K562 (cell line): ENCODE measurements around a stretch of chr17.

GRCh38 chr17:27491553-27492460, 35.6 kb downstream of the KSR1 start:
- RAMPAGE, long total RNA, result no peak
- RRBS, result no CpG with 5 or more reads among the region's 16 CpGs
PRO-cap:
- standard, result bidirectional peak, plus-strand start at chr17:27492231, minus-strand start at chr17:27492021
- CoPRO, capped RNA only, 2 experiments, result no peak in any of the 2 experiments
- CoPRO, capped and uncapped RNA, 2 experiments, result no peak in any of the 2 experiments
- CoPRO, uncapped RNA only, 2 experiments, result no peak in any of the 2 experiments
CAGE:
- cytosol, long polyA plus RNA, result no peak
- long polyA plus RNA, result no peak
- nucleolus, long total RNA, result no peak
- nucleus, long polyA plus RNA, result no peak

GRCh38 chr17:27538332-27538877, 82.2 kb downstream of the KSR1 start:
- RAMPAGE, long total RNA, result no peak
- RRBS, result no CpG with 5 or more reads among the region's 8 CpGs
PRO-cap:
- standard, result no peak
- CoPRO, capped RNA only, 2 experiments, result no peak in any of the 2 experiments
- CoPRO, capped and uncapped RNA, 2 experiments, result no peak in any of the 2 experiments
- CoPRO, uncapped RNA only, 2 experiments, result no peak in any of the 2 experiments
CAGE:
- cytosol, long polyA plus RNA, result no peak
- long polyA plus RNA, result no peak
- nucleolus, long total RNA, result no peak
- nucleus, long polyA plus RNA, result no peak

DNA sequence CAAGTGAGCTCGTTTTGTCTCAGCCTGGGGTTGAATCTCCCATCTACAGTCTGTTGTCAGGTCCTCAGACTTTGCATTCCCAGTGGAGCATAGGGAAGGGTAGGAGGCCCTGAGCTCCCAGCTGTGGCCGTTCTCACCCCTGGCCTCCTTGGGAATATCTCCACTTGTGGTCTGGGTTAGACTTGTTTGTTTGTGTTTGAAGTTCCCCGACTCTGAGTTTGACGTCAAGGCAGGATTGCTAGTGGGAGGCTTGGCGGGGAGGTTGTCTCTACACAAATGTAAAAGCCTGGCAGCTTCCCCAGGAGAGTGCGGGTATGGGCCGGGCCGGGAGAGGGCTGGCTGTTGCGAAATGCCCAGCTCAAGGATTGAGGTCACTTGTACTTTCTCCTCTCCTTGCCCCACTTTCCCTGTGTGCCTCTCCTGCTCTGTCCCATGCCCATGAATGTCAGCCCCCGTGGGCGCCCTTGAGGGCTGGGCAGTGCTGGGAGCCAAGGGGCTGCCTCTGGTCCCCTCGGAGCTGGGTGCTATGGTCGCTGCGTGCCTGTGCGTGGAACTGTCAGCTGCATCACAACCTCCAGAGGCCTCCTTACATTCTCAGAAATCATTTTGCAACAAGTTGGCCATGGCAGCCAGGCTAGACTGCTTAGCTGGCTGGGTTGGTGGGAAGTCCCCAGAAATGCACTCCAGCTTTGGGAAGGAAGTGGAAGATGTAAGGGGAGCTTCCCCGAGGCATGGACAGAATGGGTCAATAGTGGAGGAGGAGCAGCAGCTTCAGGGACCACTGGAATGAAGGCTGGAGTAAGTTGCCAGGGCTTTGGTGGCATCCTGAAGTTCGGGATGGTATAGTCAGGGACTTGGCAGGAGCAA, 84.3 kb downstream of the KSR1 start:
- RAMPAGE, long total RNA, result no peak
- RRBS, result no CpG with 5 or more reads among the region's 17 CpGs
PRO-cap:
- standard, result no peak
- CoPRO, capped RNA only, 2 experiments, result no peak in any of the 2 experiments
- CoPRO, capped and uncapped RNA, 2 experiments, result no peak in any of the 2 experiments
- CoPRO, uncapped RNA only, 2 experiments, result no peak in any of the 2 experiments
CAGE:
- cytosol, long polyA plus RNA, result no peak
- long polyA plus RNA, result no peak
- nucleolus, long total RNA, result no peak
- nucleus, long polyA plus RNA, result no peak

DNA sequence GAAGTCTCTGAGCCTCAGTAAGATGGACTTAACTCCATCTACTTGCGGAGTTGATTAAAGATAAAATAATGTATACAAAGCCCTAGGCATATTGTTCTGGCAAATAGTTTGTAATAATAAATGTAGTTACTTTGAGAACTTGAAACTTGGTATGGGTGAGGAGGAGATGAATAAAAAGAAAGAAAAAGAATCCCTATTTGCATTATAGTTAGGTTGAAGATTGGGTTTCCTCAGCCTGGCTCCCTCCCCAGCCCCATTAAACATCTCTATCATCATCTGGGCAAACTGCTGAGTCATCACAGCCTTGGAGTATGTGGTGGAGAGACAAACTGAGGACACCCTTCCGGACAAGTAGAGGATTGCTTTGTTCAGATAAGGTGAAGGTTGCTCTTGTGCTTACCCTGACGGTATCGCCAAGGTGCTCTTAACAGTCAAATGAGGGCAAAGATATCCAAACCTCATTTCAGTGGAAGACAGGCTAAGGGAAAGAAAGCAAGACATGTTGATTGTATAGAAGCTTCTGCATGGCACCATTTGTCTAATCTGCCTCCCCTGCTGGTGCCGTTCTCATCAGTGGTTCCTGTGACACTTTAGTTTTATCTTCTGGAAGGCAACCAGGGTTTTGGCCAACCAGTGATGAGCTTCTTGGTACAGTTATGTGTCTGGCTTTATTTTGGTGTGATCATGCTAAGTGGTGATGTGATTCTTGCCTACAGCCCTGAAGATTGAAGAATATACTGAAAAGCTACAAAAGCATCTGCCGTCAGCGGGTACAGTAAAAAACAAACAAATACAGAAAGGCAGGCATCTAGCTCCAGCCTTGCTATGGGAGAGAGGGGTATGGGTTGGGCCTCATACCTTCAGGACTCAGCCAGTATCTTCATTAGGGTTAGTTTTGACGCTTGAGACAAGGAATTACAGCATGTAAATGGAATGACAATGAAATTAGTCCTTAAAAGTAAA, 56.9 kb upstream of the LGALS9 start:
- RAMPAGE, long total RNA, result no peak
- RRBS, result no CpG with 5 or more reads among the region's 8 CpGs
PRO-cap:
- standard, result bidirectional peak, plus-strand start at position 461 of the sequence, minus-strand start at position 258 of the sequence; bidirectional peak, plus-strand start at position 688 of the sequence, minus-strand start at position 545 of the sequence
- CoPRO, capped RNA only, 2 experiments, result peak in 2 of 2 experiments; most common plus-strand start position 354 of the sequence (in 1); most common minus-strand start position 186 of the sequence (in 1)
- CoPRO, capped and uncapped RNA, 2 experiments, result peak in 1 of 2 experiments; most common plus-strand start position 462 of the sequence (in 1); most common minus-strand start position 258 of the sequence (in 1)
- CoPRO, uncapped RNA only, 2 experiments, result peak in 2 of 2 experiments; most common plus-strand start position 461 of the sequence (in 1); most common minus-strand start position 240 of the sequence (in 1)
CAGE:
- cytosol, long polyA plus RNA, result no peak
- long polyA plus RNA, result no peak
- nucleolus, long total RNA, result no peak
- nucleus, long polyA plus RNA, result no peak

DNA sequence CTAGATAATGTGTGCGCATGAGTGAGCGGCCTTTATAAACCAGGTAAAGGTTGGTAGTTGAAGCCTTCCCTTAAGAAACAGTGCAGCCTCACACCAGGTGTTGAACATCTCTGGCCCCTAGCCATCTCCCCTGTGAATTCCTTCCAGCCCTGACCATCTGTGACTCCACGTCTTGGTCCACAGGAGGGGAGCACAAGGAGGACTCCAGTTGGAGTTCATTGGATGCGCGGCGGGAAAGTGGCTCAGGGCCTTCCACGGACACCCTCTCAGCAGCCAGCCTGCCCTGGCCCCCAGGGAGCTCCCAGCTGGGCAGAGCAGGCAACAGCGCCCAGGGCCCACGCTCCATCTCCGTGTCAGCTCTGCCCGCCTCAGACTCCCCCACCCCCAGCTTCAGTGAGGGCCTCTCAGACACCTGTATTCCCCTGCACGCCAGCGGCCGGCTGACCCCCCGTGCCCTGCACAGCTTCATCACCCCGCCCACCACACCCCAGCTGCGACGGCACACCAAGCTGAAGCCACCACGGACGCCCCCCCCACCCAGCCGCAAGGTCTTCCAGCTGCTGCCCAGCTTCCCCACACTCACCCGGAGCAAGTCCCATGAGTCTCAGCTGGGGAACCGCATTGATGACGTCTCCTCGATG, 48.4 kb upstream of the LGALS9 start:
- RAMPAGE, long total RNA, result no peak
- RRBS, result no CpG with 5 or more reads among the region's 25 CpGs
PRO-cap:
- standard, result no peak
- CoPRO, capped RNA only, 2 experiments, result no peak in any of the 2 experiments
- CoPRO, capped and uncapped RNA, 2 experiments, result no peak in any of the 2 experiments
- CoPRO, uncapped RNA only, 2 experiments, result no peak in any of the 2 experiments
CAGE:
- cytosol, long polyA plus RNA, result no peak
- long polyA plus RNA, result no peak
- nucleolus, long total RNA, result no peak
- nucleus, long polyA plus RNA, result no peak

GRCh38 chr17:27632809-27633269, 1.9 kb downstream of the LGALS9 start:
- RAMPAGE, long total RNA, result no peak
- RRBS, result no CpG with 5 or more reads among the region's 10 CpGs
PRO-cap:
- standard, result no peak
- CoPRO, capped RNA only, 2 experiments, result no peak in any of the 2 experiments
- CoPRO, capped and uncapped RNA, 2 experiments, result no peak in any of the 2 experiments
- CoPRO, uncapped RNA only, 2 experiments, result no peak in any of the 2 experiments
CAGE:
- cytosol, long polyA plus RNA, result no peak
- long polyA plus RNA, result no peak
- nucleolus, long total RNA, result no peak
- nucleus, long polyA plus RNA, result no peak

GRCh38 chr17:27654615-27654945, 23.6 kb downstream of the LGALS9 start:
- RAMPAGE, long total RNA, result no peak
- RRBS, result 2% methylated on average over 6 of the region's 15 CpGs
PRO-cap:
- standard, result unidirectional peak, minus-strand start at chr17:27654765
- CoPRO, capped RNA only, 2 experiments, result peak in 1 of 2 experiments; most common minus-strand start chr17:27654765 (in 1)
- CoPRO, capped and uncapped RNA, 2 experiments, result no peak in any of the 2 experiments
- CoPRO, uncapped RNA only, 2 experiments, result no peak in any of the 2 experiments
CAGE:
- cytosol, long polyA plus RNA, result no peak
- long polyA plus RNA, result no peak
- nucleolus, long total RNA, result no peak
- nucleus, long polyA plus RNA, result no peak

DNA sequence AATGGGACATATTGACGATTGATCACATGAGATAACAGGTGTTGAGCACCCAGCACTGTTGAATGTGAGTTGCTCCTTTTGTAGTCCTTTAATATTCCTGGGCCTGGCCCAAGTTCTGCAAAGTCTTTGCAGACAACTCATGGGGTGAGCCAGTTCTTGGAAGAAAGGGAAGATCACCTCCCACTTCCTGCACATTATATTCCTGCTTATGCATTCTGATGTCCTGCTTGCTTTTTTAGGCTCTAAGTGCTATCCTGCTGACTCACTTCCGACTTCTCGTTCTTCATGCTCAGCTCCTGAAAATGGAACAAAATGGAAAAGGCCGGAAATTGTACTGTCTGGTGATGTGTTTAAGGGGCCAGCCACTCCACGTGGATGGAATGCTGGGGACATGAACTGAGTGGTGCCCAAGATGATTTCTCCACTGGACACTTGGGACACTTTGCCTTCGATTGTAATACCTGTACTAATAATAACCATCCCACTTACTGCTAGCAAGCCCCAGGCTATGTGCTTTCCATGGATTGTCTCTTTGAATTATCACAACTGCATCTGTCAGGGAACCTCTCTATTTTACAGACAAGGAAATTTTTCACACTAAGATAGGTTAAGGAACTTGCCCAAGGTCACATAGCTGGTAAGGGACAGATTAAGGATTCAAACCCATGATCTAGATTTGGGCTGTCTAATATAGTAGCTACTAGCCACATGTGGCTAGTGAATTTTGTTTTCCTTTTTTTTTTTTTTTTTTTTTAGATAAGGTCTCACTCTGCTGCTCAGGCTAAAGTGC, 8.1 kb upstream of the NLK start:
- RAMPAGE, long total RNA, result no peak
- RRBS, result no CpG with 5 or more reads among the region's 6 CpGs
PRO-cap:
- standard, result bidirectional peak, plus-strand start at position 265 of the sequence, minus-strand start at position 96 of the sequence
- CoPRO, capped RNA only, 2 experiments, result peak in 2 of 2 experiments; most common plus-strand start position 265 of the sequence (in 2); most common minus-strand start position 96 of the sequence (in 1)
- CoPRO, capped and uncapped RNA, 2 experiments, result no peak in any of the 2 experiments
- CoPRO, uncapped RNA only, 2 experiments, result no peak in any of the 2 experiments
CAGE:
- cytosol, long polyA plus RNA, result no peak
- long polyA plus RNA, result no peak
- nucleolus, long total RNA, result no peak
- nucleus, long polyA plus RNA, result no peak

GRCh38 chr17:28065671-28066074, 23.2 kb downstream of the NLK start:
- RAMPAGE, long total RNA, result no peak
- RRBS, result no CpG with 5 or more reads among the region's 2 CpGs
PRO-cap:
- standard, result no peak
- CoPRO, capped RNA only, 2 experiments, result no peak in any of the 2 experiments
- CoPRO, capped and uncapped RNA, 2 experiments, result no peak in any of the 2 experiments
- CoPRO, uncapped RNA only, 2 experiments, result no peak in any of the 2 experiments
CAGE:
- cytosol, long polyA plus RNA, result no peak
- long polyA plus RNA, result no peak
- nucleolus, long total RNA, result no peak
- nucleus, long polyA plus RNA, result no peak

DNA sequence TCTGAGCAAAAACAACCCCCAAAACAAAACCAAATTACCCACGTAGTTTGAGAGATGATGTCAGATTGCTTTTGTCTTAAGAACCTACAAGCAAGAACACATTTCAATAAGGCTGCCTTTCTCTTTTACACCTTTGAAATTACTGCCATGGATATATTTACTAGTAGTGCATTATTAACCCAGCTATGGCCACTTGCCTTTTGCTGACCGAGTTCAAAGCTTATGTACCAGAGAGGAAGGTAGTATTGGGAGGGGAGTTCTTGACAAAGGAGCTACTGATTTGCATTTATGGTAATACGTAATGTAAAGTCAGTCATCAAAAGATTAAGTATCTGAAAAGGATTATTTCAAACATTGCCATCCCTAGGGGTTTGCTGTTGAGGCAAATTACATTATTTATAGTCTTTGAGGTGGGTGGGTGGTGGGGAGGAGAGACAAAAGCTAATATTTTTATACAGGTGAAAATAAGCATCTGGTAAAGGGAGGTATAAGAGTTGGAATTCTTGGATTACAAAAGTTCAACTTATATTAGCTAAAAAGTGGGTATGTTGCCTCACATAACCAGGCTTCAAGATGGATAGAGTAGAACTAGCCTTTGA, 51.9 kb downstream of the NLK start:
- RAMPAGE, long total RNA, result no peak
- RRBS, result no CpG with 5 or more reads among the region's 3 CpGs
PRO-cap:
- standard, result no peak
- CoPRO, capped RNA only, 2 experiments, result peak in 2 of 2 experiments; most common plus-strand start position 341 of the sequence (in 1); most common minus-strand start position 56 of the sequence (in 2)
- CoPRO, capped and uncapped RNA, 2 experiments, result peak in 1 of 2 experiments; most common plus-strand start position 94 of the sequence (in 1); most common minus-strand start position 56 of the sequence (in 1)
- CoPRO, uncapped RNA only, 2 experiments, result no peak in any of the 2 experiments
CAGE:
- cytosol, long polyA plus RNA, result no peak
- long polyA plus RNA, result no peak
- nucleolus, long total RNA, result no peak
- nucleus, long polyA plus RNA, result no peak

DNA sequence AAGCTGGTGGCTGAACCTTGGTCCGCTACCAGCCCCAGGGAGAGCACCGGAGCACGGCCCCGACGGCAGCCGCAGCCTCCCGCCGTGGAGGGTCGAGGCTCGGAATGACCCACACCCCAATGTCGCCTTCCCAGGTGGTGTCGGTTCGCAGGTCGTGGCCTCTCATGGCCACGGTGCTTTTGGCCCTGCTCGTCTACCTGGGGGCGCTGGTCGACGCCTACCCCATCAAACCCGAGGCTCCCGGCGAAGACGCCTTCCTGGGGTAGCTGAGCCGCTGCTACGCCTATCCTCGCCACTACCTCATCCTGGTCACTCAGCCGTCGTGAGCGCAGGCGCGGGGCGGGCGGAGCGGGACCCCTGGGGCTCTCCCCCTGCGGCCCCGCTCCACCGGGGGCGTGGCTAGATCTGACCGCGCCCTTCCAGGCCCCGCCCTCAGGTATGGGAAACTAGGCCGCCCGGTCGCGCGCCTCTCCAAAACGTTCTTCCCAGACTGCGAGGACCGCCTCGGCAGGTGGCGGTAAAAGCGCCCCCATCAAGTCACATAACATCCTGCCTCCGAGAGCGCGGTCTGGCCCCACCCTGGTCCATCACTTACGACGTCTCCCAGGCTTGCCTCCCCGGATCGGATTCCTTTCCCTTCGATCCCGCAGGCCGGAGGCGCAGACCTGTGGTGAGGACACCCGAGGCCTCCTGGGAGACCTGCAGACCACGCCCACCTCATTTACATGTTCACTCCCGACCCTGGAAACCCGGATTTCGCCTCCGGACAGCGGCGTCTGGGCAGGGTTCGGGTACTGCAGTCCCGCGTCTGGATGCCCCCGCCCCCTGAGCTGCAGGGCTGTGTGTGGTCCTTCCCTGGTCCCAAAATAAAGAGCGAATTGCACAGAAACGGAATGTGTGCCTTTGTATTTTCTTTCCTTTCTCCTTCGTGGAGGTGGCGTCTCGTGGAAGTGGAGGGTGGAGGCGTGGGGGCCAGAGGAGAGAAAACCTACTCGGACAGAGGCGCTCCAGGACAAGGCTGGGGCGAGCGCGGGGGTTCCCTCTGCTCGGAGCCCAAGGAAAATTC, 91.5 kb upstream of the TMEM97 start:
- RAMPAGE, long total RNA, result no peak
- RRBS, result 87% methylated on average over 12 of the region's 87 CpGs
PRO-cap:
- standard, result no peak
- CoPRO, capped RNA only, 2 experiments, result no peak in any of the 2 experiments
- CoPRO, capped and uncapped RNA, 2 experiments, result no peak in any of the 2 experiments
- CoPRO, uncapped RNA only, 2 experiments, result no peak in any of the 2 experiments
CAGE:
- cytosol, long polyA plus RNA, result no peak
- long polyA plus RNA, result no peak
- nucleolus, long total RNA, result no peak
- nucleus, long polyA plus RNA, result no peak

DNA sequence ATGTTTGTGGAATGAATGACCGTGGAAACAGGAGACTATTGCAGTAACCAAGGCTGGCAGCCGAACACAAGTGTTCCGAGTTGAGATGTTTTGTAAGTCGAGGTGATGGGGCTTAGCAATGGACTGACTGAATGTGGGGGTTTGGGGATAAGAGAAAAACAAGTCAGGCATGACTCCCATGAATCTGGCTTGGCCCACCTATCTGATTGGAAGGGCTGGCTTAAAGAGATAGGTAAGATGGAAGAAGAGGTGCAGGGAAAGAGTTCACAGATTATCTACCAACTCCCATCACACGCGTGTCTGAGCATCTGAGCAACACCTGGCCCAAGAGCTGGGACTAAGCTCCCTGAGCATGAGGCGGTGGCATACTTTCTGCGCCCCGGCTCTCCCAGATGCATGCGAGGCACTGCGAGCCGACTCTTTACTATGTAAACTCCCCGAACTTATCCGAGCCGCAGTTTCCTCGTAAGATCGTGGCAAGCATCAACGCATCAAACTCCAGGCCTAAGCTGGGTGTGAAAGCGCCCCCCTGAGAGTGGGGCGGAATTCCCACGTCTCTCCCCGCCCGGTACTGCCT, 496 bp downstream of the IFT20 start:
- RAMPAGE, long total RNA, result no peak
- RRBS, result 7% methylated on average over 1 of the region's 23 CpGs
PRO-cap:
- standard, result no peak
- CoPRO, capped RNA only, 2 experiments, result no peak in any of the 2 experiments
- CoPRO, capped and uncapped RNA, 2 experiments, result no peak in any of the 2 experiments
- CoPRO, uncapped RNA only, 2 experiments, result no peak in any of the 2 experiments
CAGE:
- cytosol, long polyA plus RNA, result no peak
- long polyA plus RNA, result no peak
- nucleolus, long total RNA, result no peak
- nucleus, long polyA plus RNA, result no peak

- RAMPAGE, long total RNA, result no peak
- RRBS, result no CpG with 5 or more reads among the region's 23 CpGs
PRO-cap:
- standard, result no peak
- CoPRO, capped RNA only, 2 experiments, result no peak in any of the 2 experiments
- CoPRO, capped and uncapped RNA, 2 experiments, result no peak in any of the 2 experiments
- CoPRO, uncapped RNA only, 2 experiments, result no peak in any of the 2 experiments
CAGE:
- cytosol, long polyA plus RNA, result no peak
- long polyA plus RNA, result no peak
- nucleolus, long total RNA, result no peak
- nucleus, long polyA plus RNA, result no peak
These were observed 8.9 kb downstream of the TNFAIP1 start for GRCh38 chr17:28344341-28344901.

- RAMPAGE, long total RNA, result no peak
- RRBS, result no CpG with 5 or more reads among the region's 14 CpGs
PRO-cap:
- standard, result no peak
- CoPRO, capped RNA only, 2 experiments, result no peak in any of the 2 experiments
- CoPRO, capped and uncapped RNA, 2 experiments, result peak in 1 of 2 experiments; most common plus-strand start chr17:28347210 (in 1); most common minus-strand start chr17:28347130 (in 1)
- CoPRO, uncapped RNA only, 2 experiments, result peak in 2 of 2 experiments; most common plus-strand start chr17:28347002 (in 1); most common minus-strand start chr17:28347131 (in 1)
CAGE:
- cytosol, long polyA plus RNA, result no peak
- long polyA plus RNA, result no peak
- nucleolus, long total RNA, result no peak
- nucleus, long polyA plus RNA, result no peak
These were observed 10.1 kb downstream of the POLDIP2 start for GRCh38 chr17:28346888-28348048.

DNA sequence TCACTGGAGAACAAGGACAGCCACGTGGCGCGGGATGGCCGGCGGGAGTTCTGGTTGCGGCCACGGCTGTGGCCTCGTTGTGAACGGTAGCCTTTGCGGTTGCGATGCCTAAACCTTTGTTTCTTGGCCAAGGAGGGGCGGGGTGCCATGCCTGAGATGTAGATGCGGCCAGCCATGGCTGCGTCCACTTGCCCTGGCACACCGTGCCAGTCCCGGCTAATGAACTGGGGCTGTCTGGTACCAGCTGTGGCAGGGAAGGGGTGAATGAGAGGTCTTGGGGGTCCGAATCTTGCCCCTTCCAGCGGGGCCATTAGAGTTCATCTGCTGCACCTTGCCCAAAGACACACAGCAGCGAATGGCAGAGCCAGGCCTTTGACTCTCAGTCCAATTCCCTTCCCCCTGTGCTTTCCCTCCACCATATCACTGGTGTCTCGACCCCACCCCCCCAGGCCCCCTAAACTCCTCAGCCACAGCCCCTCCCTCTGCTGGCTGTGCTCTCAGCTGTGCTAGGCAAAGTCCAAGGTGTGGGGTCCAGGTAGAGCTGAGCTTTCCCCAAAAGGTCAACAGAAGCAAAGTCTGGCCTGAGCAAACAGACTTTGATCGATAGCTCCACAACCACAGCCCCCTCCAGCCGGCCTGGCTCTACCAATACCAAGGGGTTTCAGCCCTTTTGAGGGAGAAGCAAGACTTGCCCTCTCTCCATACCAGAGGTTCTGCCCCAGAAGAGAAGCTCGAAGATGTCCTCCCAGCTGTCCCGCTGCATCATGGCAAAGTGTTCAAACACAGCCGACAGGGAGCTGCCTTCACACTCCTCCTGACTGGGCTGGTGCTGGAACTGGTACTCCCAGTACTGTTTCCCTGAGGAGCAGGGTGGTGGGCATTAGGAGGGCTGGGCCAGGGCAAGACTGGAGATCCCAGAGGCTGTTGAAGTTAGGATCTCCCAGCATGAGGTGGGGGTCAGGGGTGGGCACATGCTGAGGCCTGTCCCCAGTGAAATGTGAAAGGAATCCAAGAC, 2.0 kb downstream of the VTN start:
- RAMPAGE, long total RNA, result no peak
- RRBS, result no CpG with 5 or more reads among the region's 25 CpGs
PRO-cap:
- standard, result no peak
- CoPRO, capped RNA only, 2 experiments, result no peak in any of the 2 experiments
- CoPRO, capped and uncapped RNA, 2 experiments, result no peak in any of the 2 experiments
- CoPRO, uncapped RNA only, 2 experiments, result no peak in any of the 2 experiments
CAGE:
- cytosol, long polyA plus RNA, result no peak
- long polyA plus RNA, result no peak
- nucleolus, long total RNA, result no peak
- nucleus, long polyA plus RNA, result no peak

DNA sequence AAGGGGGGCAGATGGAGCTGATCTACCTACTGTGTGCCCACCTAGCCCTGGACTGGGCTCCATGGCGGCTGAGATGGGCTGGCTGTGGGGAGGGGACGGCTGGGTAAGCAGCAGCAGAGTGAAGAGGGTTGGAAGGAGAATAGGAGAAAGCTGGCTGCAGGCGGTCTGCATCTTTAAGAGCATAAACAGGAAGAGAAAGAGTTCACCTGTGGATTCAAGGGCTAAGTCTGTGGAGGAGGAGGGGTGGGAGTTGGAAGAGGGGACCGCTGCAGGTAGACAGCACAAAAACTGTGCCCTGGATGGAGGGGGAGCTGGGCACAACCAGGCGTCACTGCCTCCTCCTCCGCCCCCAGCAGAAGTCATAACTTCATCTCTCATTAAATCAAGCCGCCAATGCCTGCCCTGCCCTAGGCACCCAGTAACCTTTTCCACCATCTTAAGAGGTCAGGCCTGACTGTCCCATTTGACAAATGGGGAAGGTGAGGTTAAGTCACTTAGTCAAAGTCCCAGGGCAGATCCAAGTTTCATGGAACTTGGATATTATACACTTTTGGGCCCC, 726 bp downstream of the SLC13A2 start:
- RAMPAGE, long total RNA, result no peak
- RRBS, result no CpG with 5 or more reads among the region's 7 CpGs
PRO-cap:
- standard, result no peak
- CoPRO, capped RNA only, 2 experiments, result no peak in any of the 2 experiments
- CoPRO, capped and uncapped RNA, 2 experiments, result no peak in any of the 2 experiments
- CoPRO, uncapped RNA only, 2 experiments, result no peak in any of the 2 experiments
CAGE:
- cytosol, long polyA plus RNA, result no peak
- long polyA plus RNA, result no peak
- nucleolus, long total RNA, result no peak
- nucleus, long polyA plus RNA, result no peak

DNA sequence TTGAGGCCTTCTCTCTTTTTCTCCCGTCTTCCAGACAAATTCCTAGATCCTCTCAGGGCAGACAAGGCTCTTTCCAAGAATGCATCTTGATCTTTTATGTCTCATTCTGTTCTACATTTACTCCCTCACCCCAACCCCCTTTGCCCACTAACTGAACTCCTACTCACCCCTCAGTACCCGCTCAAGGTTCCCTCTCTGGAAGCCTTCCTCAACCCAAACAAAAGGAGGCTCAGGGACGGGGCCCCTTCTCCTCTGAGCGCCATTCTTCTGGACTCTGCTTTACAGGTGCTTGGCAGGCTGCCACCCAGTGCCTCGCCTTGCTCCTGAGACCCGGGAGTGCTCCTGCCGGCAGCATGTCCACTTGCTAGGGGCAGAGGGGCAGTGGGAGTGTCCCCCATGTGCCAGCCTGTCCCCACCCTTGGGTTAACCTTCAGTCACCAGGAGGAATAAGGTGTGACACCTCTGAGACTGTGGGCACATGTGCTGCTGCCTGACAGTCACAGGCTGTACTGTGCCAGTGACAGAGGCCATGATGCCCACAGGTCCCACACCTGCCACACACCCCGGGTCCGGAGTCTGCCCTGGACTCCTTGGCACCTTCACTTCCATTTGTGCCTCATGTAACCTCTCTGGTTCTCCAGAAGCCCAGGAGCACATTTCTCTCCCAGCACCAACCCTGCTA, 9.3 kb downstream of the SLC13A2 start:
- RAMPAGE, long total RNA, result no peak
- RRBS, result no CpG with 5 or more reads among the region's 9 CpGs
PRO-cap:
- standard, result no peak
- CoPRO, capped RNA only, 2 experiments, result no peak in any of the 2 experiments
- CoPRO, capped and uncapped RNA, 2 experiments, result no peak in any of the 2 experiments
- CoPRO, uncapped RNA only, 2 experiments, result no peak in any of the 2 experiments
CAGE:
- cytosol, long polyA plus RNA, result no peak
- long polyA plus RNA, result no peak
- nucleolus, long total RNA, result no peak
- nucleus, long polyA plus RNA, result no peak